ENCODE data around the gene NRP2.

DNA sequence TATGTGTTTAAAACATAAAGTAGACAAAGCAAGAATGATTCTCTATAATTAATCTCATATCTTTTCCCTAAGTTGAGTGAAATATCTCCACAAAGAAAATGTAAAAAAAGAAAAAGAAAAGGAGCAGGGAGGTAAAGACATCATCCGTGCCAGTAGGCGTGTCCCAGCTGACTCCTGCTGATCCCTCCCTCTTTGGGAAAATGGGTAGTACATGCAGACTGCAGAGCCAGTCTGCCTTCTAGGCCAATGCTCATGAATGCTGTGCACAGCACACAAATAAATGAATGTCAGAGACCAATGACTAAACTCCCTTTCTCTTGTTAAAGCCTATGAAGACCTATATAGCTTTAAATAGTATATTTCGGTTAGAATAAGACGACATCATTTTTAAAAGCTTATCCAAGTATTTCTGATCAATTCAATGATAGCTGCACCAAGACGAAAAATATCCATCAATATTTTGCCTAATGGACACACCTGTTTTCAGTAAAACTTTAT, 64.7 kb downstream of the RAPH1 start:
- PRO-cap, 2 experiments, result no peak in any of the 2 experiments
- RAMPAGE, long total RNA, 4 experiments, result no peak in any of the 4 experiments

DNA sequence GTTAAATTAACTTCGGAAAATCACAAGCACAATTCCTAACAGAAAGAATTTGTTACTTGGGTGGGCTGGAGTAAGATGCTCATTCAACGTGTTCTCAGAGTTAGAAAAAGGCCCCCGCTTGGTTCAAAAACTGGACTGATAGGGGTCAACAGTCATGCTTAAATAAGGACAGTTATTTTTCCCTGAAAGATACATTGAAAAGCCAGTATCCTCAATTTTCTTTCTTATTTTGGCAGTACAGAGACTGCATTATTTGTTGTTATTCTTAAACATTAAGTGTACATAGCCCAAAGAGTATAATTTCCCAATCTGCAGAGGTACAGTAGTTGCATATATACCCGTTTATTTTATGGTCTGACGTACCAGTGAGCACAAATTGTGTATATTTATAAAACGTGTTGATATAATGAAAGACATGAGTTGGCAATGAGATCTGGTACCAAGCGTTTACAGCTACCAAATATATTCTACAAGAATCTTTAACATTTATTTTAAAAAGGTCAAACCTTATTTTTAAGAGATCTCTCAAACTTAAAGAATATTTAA, 1.5 kb downstream of the CD28 start:
- PRO-cap, 2 experiments, result no peak in any of the 2 experiments
- RAMPAGE, long total RNA, 4 experiments, result no peak in any of the 4 experiments

DNA sequence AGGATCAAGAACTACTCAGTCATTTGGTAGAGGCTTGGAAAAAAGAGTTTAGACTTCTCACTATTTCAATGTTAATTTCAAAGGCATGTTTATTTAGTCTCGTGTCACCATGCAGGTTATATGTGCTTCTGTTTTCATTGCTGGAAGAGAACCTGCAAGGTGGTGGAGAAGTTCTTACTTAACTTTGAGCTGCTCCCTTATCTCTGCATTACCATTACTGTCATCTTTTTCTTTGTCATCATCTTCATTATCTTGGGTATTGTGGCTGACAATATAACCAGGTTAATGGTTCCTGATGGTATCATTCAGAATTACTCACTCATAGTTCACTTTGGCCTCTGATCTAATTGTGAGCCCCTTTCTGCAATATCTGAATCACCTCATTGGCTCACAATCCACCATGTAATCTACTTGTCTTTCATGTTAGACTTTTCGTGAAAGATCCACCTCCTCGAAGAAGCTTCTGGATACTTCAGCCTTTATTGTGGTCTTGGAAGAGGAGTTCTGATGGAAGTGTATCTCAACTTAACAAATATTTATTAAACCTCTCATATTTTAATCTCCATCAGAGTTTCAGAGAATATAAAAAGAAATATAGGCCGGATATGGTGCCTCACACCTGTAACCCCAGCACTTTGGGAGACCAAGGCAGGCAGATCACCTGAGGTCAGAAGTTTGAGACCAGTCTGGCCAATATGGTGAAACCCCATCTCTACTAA, 5.0 kb downstream of the CD28 start:
- PRO-cap, 2 experiments, result no peak in any of the 2 experiments
- RAMPAGE, long total RNA, 4 experiments, result no peak in any of the 4 experiments

GRCh38 chr2:203860917-203861576, 6.5 kb upstream of the CTLA4 start:
- PRO-cap, 2 experiments, result no peak in any of the 2 experiments
- RAMPAGE, long total RNA, 4 experiments, result no peak in any of the 4 experiments

- PRO-cap, 2 experiments, result no peak in any of the 2 experiments
- RAMPAGE, long total RNA, 4 experiments, result no peak in any of the 4 experiments
Measured at GRCh38 chr2:203948767-203949813, 12.5 kb downstream of the ICOS start.

DNA sequence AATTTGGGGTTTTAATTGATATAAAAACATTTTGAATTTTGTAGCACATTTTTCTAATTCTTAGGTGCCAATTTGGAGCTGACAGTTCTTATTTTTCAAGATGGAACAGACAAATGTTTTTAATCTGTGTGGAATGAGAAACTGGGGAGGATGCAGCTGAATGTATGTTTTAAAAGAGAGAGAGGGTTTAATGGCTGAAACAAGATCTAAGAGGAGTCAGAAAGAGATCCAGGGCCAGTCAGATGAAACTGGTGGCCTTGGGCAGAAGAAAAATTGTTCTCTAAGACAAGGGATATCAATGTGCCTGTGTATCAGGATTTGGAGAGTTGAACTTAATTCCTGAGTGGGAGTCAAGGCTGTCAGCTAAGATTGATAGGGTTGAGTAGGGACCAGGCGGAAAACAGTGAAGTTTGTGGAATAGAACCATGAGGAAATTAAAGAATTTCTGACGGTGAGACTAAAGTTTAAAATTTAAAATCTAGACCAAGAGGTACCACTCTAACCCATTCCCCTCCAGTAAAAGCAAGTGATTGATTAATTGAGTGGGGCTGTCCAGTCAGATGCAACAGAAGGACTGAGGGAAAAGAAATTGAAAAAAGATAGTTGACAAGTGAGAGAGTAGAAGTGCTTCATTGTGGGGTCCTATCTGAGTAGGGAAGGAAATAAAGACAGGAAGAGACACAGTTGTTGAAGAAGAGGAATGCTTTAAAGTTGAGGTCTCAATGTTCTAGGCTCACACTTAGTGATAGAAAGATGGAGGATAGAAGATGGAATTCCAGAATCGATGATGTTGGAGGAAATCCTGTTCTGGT, 199.3 kb downstream of the PARD3B start:
- PRO-cap, 2 experiments, result no peak in any of the 2 experiments
- RAMPAGE, long total RNA, 4 experiments, result no peak in any of the 4 experiments

GRCh38 chr2:205682111-205683360, at the start of gene NRP2:
Gene NRP2 (plus strand): TSS chr2:205682501.
- PRO-cap, 2 experiments, result peak in 2 of 2 experiments; most common plus-strand start chr2:205682501 (in 2); most common minus-strand start chr2:205682355 (in 2)
- RAMPAGE, long total RNA, 4 experiments, result start-site peak on the plus strand in 2 of 4 experiments, at chr2:205682451-205682559 at its widest, 131 to 282 reads per replicate

DNA sequence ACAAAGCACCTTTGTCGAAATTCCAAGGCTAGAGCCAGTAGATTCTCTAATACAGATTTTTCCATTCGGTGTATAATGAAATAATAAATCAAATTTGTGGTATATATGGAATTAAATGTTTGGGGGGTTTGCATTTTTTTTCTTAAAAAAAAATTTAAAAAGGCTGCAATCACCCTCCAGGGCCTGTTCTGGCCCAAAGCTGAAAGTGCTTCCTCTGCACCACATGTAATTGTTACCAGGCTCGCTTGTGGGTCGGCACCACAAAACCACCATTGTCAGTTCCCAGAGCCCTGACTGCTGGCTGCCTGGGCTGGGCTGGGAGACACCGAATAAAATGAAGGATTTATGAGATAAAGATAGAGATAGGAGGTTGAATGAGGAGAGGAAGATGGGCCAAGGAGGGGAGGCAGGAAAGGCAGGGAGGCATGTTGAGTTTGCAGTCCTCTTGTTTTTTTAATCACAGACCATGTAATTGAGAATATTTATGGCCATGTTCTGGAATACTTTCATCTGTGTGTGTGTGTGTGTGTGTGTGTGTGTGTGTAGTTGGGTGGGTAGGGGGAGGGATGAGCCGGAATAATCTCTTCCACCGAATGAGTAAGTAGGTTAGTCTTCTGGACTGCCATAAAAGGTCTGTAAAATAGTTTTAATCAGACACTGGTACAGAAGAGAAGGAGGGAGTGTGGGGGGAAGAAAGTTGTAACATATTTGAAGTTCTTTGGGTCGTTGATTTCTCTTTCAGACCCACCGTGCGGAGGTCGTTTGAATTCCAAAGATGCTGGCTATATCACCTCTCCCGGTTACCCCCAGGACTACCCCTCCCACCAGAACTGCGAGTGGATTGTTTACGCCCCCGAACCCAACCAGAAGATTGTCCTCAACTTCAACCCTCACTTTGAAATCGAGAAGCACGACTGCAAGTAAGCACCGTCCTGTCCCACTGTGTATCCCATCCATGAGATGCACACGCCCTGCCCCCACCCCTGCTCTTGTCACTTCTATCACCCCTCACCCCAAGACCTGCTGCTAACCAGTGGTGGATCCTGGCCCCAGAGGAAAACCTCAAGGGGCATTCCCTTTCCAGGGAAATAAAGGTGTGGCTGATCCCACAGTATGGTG, 14.9 kb downstream of the NRP2 start:
- PRO-cap, 2 experiments, result no peak in any of the 2 experiments
- RAMPAGE, long total RNA, 4 experiments, result no peak in any of the 4 experiments

DNA sequence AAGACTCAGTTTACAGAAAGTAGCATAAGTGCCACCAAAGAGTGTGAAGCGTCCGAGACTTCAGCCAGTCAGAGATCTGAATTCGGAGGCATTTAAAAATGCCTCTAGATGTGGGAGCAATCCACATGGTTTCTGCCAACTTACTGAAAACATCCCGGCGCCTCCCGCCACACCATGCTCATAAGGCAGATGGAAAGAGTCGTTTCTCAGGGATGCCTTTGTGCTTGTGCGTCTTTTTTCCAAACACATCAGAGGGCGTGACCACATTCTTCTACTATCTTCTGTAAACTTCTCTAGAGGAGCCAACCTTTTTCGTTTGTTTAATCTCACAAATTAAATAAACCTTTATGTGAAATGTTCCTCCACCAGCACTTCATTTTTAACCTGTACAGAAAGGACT, 88.8 kb downstream of the NRP2 start:
- PRO-cap, 2 experiments, result no peak in any of the 2 experiments
- RAMPAGE, long total RNA, 4 experiments, result no peak in any of the 4 experiments

DNA sequence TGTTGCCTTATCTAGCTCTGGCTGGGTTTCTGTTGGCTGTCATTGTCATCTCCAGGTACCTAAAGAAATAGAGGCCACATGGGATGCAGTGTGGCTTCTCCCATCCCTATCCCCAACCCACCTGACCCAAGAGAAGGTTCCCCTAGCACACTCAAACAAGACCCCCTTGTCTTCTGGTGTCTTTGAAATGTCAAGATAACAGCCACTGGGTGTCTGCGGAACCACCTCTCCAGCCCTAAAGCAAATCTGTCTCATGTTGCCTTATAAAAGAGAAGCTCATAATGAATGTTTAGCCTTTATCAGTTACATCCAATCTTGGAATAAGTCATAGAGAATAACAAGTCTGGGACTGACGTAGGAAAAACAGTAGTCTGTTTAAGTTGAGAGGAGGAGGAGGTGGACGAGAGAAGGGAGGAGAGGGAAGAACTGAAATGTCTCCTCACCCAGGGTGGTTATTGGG, 94.9 kb downstream of the NRP2 start:
- PRO-cap, 2 experiments, result no peak in any of the 2 experiments
- RAMPAGE, long total RNA, 4 experiments, result start-site peak on the plus strand in 1 of 4 experiments, centred at position 347 of the sequence, 7 reads per replicate

- PRO-cap, 2 experiments, result no peak in any of the 2 experiments
- RAMPAGE, long total RNA, 4 experiments, result no peak in any of the 4 experiments
Measured at GRCh38 chr2:206212862-206213157, 361 bp downstream of the CMKLR2 start.

GRCh38 chr2:206274150-206274360, 408 bp upstream of the ZDBF2 start:
- PRO-cap, 2 experiments, result no peak in any of the 2 experiments
- RAMPAGE, long total RNA, 4 experiments, result no peak in any of the 4 experiments

DNA sequence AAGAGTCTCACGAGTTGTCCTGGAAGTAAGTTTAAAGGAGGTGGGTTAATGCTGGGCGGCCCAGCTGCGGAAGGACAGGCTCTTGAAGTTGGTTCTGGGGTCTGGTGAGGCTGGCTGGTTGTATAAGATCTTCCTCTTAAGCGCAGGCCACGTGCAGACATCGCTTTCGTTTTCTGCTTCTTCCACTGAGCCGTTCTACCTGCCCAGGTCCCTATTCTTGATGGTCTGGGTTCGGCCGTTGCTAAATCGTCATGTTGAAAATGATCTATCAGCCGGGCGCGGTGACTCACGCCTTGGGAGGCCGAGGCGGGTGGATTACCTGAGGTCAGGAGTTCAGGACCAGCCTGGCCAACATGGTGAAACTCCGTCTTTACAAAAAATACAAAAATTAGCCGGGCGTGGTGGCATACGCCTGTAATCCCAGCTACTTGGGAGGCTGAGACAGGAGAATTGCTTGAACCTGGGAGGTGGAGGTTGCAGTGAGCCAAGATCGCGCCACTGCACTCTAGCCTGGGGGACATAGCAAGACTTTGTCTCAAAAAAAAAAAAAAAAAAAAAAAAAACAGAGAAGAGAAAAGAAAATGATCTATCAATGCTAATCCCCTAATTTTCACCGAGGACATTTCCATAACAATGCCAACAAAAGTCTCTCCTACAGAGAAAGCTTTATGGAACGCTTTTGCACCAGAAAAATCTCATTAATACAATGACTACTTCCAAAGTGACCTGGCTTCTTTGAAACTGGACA, 491 bp downstream of the FASTKD2 start:
- PRO-cap, 2 experiments, result no peak in any of the 2 experiments
- RAMPAGE, long total RNA, 4 experiments, result no peak in any of the 4 experiments

DNA sequence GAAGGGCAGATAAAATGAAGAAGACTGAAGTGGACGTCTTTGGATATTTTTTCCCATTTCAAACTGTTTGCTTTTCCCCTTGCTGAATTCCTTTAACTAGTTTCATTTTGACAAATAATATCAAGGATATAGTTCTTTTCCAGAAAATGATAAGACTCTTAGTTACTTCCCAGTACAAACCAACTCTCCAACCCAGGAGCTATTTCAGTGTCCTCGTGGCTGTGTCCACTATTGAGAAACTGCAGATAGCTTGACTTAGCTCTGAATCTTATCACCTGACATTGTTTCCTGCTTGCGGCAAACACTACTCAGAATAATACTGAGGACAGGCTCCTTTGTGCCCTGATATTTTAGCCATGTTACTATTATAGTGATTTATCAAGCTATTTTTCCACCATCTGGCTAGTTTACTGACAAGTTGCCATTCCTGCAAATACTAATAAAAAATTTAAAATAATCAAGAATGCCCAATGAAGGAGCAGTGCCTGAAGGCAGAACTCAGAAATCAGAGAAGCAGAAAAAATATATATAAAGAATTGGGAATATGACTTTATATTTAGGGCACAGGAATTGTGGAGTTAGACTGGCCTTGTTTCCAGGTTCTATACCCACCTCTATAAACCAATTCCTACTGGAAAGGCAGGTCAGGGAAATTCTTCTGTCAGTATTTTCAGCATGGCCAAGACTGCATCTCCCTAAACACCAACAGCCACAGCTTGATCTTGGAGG, 74.4 kb downstream of the KLF7 start:
- PRO-cap, 2 experiments, result no peak in any of the 2 experiments
- RAMPAGE, long total RNA, 4 experiments, result no peak in any of the 4 experiments

GRCh38 chr2:207141975-207142851, 23.5 kb downstream of the KLF7 start:
- PRO-cap, 2 experiments, result no peak in any of the 2 experiments
- RAMPAGE, long total RNA, 4 experiments, result no peak in any of the 4 experiments

- PRO-cap, 2 experiments, result no peak in any of the 2 experiments
- RAMPAGE, long total RNA, 4 experiments, result no peak in any of the 4 experiments
Measured at GRCh38 chr2:207160045-207160615, 5.6 kb downstream of the KLF7 start.

GRCh38 chr2:207525346-207525783, 4.4 kb upstream of the CREB1 start:
- PRO-cap, 2 experiments, result no peak in any of the 2 experiments
- RAMPAGE, long total RNA, 4 experiments, result no peak in any of the 4 experiments

DNA sequence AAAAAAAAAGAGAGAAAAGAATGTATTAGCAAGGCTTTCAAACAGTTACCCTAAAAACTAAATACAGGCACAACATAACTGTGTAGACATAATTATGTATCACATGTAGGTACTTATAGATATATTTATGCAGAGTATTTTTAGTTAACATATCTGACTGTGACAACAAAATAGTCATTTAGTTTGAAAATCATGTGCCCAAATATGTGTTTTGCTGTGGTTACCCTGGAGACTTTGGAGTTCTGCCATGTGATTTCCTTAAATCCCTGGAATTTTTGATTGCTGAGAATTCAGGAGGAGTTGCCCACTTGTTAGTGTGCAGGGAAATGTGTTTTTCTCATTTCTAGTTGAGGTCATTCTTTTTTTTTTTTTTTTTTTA, 20.2 kb downstream of the CREB1 start:
- PRO-cap, 2 experiments, result peak in 1 of 2 experiments; most common plus-strand start position 287 of the sequence (in 1)
- RAMPAGE, long total RNA, 4 experiments, result no peak in any of the 4 experiments

DNA sequence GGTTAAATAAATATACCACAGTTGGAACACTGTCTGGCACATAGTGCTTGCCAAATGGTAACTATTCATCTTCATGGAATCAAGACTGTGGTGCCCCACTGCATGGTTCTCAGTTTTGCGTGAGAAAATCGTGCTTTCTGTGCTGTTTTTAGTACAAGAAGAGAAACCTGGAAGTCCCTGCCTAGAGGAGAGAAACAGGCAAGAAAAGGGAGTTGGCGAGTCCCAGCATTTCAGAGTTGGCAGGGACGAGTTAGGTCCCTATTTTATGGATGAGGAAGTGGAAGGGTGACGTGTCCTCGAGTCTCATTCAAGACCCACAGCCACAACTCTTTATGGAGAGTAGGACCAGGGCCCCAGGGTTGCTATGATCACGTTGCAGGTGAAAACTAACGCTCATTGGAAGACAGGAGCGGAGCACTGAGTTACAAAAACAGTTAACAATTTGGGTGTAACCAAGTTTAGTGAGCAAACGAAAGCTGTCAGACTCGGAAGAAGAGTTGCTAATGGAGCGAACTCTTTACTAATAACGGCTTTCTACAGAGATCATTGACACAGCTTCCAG, 654 bp upstream of the CCNYL1 start:
- PRO-cap, 2 experiments, result peak in 1 of 2 experiments; most common minus-strand start position 238 of the sequence (in 1)
- RAMPAGE, long total RNA, 4 experiments, result no peak in any of the 4 experiments

- PRO-cap, 2 experiments, result no peak in any of the 2 experiments
- RAMPAGE, long total RNA, 4 experiments, result no peak in any of the 4 experiments
Measured at GRCh38 chr2:207754726-207755482, 14.8 kb downstream of the FZD5 start.